ENCODE results near the genes GK and CYBB.

DNA sequence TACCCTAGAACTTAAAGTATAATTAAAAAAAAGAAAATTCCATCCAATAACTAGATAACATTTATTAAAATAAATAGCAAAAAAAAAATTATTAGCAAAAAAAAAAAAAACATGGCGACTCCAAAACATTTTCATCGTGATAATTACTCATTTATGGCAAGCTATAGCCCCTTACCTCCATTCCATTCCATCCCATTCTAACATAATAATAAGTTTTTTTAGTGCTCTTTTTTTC is 73.1 kb upstream of the MAGEB2 start:
- PRO-cap = unidirectional peak, plus-strand start at position 98 of the sequence
- RAMPAGE, long total RNA = no peak

DNA sequence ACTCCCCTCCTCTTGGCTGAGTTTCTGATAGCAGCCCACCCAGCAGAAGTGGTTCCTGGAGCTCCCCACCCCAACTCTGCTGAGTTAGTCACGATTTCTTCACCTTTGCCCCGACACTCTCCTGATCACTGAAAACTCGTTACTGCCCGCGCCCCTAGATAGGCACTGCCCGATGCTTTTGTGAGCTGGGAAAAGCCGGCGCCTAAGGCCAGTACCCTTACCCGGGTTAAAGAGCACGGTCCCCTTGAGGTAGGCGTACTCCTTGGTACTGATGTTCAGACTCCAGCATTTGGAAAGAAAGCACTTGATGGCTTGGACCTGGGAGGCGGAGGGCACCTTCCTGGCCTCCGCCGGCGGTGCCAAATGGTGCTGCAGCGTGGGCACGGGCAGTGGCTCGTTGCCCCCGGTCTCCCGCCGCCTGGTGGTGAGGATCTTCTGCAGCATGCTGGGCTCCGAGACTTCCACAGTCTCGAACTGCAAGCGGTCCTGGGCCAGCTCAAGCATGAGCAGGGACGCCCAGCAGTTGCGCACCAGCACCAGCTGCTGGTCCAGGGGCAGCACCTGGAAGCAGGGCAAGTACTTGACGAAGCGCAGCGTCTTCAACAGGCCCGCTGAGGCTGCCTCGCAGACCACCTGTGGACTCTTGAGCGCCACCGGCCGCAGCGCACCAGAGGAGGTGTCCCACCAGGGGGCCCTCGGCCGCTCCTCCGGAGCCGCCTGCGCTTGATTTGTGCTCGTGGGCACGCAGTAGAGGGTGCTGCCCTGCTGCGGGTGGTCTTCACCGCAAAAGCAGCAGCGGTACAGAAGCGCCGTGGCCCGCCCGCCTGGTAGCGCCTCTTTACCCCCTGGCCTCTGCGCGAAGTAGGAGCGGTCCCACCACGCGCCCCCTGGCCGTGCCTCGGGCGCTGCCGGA is 959 bp downstream of the NR0B1 start:
- PRO-cap = no peak
- RAMPAGE, long total RNA = no peak

GRCh38 chrX:30643017-30643936 is 9.9 kb upstream of the GK start:
- PRO-cap = no peak
- RAMPAGE, long total RNA = no peak

- PRO-cap = bidirectional peak, plus-strand start at chrX:30653377, minus-strand start at chrX:30653166
- RAMPAGE, long total RNA = no peak
These were observed at the start of gene GK for GRCh38 chrX:30653250-30654545. GK (plus strand) TSS chrX:30653423.

DNA sequence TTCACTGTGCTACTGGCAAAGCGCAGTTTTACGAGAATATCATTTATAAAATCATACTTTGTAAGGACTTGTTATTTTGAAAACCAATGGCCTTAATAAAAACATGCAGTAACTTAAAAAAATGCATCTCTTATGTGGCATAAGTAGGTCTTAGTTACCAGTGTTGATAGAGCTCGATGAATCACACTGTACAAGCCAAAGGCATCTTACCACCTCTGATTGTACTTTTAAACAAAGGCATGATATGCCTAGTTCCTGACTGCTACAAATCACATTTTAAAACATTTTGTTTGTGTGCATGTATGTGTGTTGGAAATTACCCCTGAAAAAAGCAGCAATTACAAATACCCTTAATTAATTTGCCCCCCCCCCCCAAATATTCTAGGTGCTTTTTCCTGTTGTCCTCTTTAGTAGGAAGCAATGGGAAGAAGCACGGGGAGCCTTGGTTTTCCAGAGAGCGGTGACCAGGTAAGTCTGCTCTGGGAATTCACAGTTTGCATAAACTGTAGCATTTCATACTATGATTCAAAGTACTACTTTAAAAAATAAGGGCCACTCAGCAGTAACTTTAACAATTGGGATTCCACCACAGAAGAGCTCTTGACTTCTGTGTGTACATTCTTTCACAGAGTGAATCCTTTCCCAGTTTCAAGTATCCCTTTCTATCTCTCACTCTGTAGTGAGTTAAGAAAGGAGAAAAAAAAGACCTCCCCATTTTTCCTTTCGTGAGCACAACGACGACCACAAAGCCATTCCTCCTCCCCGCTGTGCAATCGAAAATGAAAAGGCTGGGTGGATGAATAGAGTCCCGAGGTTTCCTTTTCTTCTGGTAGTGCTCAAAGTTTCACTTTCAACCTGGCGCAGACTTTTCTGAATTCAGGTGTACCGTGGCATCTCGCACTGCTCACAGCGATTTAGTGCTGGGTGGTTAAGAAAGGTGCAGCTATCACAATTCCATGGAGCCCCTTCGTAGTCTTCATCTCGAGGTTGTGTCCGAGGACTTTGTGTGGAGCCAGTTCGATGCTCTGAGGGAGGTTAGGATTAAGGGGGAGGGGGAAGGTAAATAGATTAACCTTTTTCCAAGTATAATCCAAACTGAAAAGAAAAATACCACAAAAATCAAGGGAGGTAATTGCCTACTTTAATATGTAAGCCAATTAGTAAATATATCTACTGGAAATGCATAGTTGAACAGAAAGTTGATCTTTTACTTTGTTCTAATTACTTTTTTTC is 58.1 kb downstream of the TAB3 start:
- PRO-cap = no peak
- RAMPAGE, long total RNA = no peak

GRCh38 chrX:31499680-31500084 is 427.8 kb upstream of the FTHL17 start:
- PRO-cap = no peak
- RAMPAGE, long total RNA = no peak

DNA sequence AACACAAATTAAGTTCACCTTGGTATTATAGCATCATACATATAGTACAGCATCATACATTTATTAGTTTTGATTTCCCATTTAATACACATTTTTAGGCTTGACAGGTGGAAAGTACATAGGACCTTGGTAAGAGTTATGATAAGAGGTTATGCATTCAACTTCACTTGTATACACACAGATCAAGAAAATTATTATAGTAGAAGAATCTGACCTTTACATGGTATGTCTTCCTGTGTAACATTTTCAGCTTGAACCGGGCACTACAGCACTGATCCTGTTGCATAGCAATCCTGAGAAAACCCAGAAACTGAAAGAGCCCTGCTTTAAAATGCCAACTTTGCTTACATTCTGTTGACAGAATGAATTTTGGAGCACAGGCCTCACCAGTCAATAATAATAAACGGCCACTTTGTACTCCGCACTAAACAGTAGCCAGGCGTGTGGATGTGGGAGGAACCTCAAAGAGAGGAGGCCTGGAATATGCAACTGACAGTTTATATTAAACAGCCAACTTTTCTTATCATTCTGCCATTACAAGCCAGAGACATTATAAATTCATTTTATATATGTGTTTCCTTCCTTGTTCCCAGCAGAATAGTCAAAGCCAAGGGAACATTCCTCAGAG is 436.3 kb upstream of the FTHL17 start:
- PRO-cap = no peak
- RAMPAGE, long total RNA = no peak

- PRO-cap = no peak
- RAMPAGE, long total RNA = no peak
These were observed 44.3 kb upstream of the FAM47C start for GRCh38 chrX:36963937-36964256.

DNA sequence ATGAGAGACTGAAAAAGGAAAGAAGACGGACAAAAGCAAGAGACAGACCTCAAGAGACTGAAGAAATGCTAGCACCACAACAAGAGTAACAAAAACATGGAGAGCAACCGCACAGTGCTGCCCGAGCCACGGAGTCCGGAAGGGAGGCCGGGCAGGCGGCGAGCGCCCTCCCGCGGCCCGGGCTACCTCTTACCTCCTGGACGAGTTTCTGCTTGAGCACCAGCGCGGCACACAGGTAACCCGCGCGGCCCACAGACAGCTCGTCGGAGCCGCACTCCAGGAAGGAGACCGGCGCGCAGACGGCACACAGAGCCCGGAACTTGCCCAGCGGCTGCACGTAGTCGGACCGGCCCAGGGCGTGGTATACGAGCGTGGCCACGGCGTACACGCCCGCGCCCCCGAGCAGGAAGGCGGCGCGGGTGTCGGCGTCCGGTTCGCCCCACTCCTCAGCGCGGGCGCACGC is 22.8 kb upstream of the FAM47C start:
- PRO-cap = no peak
- RAMPAGE, long total RNA = no peak

DNA sequence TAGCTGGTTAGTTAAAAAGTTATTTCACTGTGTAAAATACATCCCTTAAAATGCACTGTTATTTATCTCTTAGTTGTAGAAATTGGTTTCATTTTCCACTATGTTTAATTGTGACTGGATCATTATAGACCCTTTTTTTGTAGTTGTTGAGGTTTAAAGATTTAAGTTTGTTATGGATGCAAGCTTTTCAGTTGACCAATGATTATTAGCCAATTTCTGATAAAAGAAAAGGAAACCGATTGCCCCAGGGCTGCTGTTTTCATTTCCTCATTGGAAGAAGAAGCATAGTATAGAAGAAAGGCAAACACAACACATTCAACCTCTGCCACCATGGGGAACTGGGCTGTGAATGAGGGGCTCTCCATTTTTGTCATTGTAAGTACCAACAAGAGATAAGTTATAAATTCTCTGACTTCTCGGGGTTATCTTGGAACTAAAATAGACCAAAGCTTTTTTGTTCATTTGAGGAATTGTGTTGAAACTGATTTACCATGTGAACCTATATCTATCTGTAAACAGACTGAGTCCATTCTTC is at the start of gene CYBB:
CYBB (plus strand) TSS at position 312 of the 535 bp plus-strand sequence.
- PRO-cap = no peak
- RAMPAGE, long total RNA = no peak

- PRO-cap = no peak
- RAMPAGE, long total RNA = no peak
These were observed 42.4 kb upstream of the DYNLT3 start for GRCh38 chrX:37889752-37890148.

GRCh38 chrX:38356614-38356946 is 4.2 kb downstream of the OTC start:
- PRO-cap = no peak
- RAMPAGE, long total RNA = no peak

DNA sequence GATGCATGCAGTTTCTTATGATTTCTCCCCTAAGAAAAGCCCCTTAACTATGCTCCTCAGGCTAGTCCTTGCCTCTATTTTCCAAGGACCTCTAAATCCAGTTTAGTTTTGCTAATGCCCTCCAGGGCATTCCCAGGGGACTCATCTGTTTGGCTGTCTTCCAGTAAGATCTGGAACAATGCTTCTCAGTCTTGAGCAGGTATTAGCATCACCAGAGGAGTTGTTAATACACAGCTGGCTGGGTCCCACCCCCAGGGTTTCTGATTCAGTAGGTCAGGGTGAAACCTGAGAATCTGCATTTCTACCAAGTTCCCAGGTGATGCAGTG is 56.9 kb downstream of the OTC start:
- PRO-cap = no peak
- RAMPAGE, long total RNA = no peak

DNA sequence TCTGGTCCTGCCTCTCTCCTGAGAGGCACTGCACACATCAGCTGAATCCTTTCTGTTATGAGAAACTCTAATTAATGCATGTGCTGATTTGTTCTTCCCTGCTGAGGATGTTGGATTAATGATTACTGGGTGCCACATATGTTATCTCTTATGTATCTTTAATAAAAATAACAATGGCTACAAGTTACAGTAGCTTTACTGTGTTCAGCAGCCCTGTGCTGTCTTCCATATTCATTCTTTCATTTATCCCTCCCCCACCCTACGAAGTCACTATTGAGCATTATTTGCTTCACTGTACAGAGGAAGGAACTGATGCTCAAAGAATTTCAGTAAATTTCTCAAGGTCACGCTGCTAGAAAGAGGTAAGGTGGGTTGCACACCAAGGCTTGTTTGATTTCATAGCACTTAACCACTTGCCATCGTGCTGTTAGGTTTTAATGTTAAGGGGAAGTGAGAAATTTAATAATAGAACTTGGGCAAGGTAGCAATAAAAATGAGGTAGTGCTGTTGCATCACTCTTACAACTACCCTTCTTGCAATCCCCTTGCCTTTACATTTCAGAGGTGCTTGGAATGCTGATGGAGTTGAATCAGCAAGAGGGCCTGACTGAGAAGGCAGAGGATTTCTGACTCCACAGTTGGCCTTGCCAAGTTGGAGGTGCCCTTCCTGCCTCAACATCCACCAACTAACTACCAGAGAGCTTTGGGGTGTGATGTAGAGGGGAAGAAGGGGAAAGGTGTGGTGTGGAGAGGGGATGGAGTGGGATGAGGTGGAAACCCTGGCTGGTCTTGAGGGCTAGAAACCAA is 343.0 kb downstream of the MID1IP1 start:
- PRO-cap = no peak
- RAMPAGE, long total RNA = no peak

- PRO-cap = no peak
- RAMPAGE, long total RNA = no peak
These were observed 606.3 kb downstream of the BCOR start for GRCh38 chrX:39491480-39491924.

- PRO-cap = no peak
- RAMPAGE, long total RNA = no peak
These were observed 452.7 kb downstream of the BCOR start for GRCh38 chrX:39645023-39645408.

DNA sequence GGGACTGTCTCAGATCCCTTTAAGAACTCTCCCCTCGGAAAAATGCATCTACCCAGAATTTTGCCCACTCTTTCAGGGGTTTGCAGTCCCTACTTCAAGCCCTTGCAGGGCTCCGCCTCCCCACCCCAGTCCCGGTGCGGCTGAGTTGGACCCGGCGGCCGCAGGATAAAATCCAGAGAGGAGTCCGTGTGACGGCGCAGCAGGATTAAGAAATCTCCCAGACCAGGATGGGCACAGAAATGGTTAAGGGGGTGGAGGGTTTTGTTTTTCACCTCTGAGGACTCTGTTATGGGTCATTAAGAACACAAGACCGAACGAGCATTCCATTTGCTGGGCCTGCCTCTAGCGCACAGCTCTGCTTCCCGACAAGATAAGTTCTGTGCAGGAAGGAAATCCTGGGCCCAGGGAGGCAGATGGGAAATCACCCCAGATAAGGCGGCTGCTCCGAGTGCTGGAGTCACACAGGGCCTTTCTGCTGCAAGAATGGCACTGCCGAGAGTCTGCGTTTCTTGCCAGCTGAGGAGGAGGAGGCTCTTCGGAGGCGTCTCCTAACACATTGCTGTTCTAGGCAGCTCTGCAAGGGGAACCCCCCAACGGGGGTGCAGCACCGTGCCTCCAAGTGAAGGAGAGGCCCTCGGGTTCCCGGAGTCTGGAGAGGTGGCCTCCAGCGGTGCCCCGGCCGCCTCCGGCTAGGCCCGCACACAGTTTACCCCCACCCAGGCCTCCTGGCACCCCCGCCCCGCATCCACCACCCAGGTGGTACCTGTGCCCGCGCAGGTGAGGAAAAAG is 277.6 kb downstream of the BCOR start:
- PRO-cap = no peak
- RAMPAGE, long total RNA = no peak

DNA sequence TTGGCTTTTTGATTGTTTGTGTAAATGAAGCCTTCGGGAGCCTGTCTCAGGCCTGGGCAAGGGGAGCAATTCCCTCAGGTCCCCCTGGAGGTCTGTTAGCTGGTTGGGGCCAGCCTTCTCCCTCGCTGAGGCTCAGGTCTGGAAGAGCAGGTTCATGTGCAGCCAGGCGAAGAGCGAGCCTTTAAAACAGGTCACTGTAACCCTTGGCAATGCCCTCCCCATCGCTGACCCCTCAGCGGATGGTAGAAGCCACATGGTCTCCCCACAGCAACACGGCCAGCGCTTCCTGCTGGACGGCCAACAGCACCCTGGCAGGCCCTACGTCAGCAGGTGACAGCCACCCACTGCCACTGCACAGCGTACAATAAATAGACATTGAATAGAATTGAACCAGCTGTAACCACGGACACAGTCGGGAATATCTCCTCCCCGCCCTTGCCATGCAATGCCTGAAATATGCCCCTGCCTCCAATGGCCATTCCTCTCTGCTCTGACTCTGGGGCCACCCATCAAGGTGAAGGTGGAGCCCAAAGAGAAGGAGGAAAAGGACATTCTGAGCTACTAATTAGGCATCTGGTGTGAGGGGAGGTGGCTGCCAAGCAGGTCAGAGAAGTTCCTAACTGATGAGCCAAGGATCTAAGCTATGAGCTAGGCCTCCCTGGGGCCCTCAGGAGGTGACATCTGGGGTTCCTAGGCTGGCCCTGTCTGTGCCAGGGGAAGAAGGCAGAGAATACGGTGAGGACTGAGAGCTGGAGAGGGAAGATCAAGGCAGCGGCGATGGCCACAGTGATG is 202.4 kb downstream of the BCOR start:
- PRO-cap = no peak
- RAMPAGE, long total RNA = no peak

GRCh38 chrX:40011784-40012390 is 85.9 kb downstream of the BCOR start:
- PRO-cap = bidirectional peak, plus-strand start at chrX:40012176, minus-strand start at chrX:40012085
- RAMPAGE, long total RNA = no peak

GRCh38 chrX:40012391-40012721 is 85.4 kb downstream of the BCOR start:
- PRO-cap = unidirectional peak, plus-strand start at chrX:40012463
- RAMPAGE, long total RNA = no peak